ENCODE measurements around a stretch of chr9.

DNA sequence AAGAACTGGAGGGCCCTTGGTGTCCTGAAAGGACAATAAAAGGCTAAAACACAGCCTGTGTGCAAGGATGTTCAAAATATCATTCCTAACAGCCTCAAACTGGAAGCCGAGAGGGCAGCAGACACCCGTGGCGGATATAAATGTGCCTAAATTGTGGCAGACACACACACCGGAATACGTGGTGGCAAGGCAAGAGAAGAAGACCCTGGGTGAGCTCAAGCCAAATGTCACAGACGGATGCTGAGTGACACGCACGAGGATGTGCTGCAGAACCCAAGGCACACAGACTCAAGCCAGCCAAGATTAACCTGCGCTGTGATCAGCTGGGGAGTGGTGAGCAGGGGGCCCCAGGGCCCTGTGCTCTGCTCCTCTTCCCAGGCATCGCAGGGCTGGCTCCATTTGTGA lies 16.5 kb downstream of the SEMA4D start:
- PRO-cap, result no peak

GRCh38 chr9:89496211-89496727 lies 1.6 kb downstream of the SEMA4D start:
- PRO-cap, result no peak

DNA sequence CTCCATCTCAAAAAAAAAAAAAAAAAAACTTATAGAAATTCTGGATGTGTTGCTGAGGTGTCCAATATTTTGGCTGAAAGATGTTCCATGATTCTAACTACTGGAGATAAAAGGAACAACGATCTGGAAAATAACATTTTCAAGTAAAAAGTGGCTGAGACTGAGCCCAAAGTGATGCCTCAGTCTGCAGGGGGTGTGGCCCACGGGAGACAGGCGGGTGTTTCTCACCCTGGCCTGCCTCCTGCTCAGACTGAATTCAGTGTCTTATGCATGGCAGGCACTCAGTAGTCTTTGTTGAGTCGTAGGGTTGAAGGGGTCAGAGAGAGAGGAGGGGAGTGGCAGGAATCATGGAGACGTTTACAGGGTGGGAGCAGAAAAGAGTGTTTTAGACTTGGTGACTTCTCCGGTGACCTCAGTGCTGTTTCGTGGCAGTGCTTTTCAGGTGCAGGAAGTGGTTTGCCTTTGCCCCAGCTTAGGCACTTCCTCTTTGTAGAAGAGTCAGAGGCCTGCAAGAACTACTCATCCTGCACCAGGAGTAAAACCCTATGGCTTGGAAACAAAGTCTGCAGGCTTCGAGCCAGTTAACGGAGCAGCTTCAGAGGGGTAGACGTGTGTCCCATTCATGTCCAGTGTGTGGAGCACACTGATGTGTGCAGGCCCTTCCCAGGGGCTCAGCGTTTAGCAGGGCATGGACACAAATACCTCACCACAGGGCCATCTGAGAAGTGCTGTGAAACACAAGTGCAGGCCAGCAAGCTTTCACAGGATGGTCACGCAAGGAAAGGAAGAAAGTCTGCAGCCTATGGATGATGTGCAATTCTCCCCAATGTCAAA lies 24.4 kb upstream of the SEMA4D start:
- PRO-cap, result no peak

DNA sequence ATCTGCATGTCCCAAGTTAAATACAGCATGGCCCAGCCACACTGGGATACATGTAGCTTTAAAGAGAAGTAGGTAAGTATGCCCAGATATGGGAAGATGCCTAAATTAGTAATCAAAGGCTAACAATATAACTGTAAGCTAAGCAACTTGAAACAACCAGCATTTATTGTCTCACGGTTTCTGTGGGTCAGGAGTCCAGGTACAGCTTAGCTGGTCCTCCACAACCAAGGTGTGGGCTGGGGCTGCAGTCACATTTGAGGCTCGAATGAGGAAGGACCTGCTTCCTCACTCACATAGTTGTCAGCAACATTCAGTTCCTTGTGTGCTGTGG lies 29.0 kb upstream of the SEMA4D start:
- PRO-cap, result no peak

GRCh38 chr9:89598988-89599515 lies 5.8 kb upstream of the GADD45G start:
- PRO-cap, result no peak

DNA sequence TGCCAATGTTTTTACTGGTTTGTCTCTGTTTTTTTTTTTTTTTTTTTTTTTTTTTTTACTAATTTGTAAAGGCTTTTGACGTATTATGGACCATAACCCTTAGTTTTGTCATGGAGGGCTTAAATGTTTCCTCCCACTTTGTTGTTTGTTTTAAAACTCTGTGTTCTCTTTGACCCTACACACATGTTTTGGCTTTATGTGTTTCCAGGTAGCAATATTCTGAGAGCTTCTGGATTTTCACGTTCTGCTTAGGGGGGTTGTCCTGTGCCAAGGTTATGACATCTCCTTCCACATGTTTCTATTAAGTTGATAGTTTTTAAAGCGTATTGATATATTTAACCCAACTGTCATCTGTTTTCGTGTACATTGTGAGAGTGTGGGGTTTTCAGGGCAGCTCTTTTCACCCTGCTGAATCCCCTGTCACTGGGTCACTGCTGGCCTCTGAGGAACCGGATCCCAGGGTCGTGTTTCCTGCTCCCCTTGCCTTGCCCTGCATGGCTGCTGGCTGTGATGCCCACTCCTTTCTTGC lies 49.6 kb downstream of the GADD45G start:
- PRO-cap, result no peak

DNA sequence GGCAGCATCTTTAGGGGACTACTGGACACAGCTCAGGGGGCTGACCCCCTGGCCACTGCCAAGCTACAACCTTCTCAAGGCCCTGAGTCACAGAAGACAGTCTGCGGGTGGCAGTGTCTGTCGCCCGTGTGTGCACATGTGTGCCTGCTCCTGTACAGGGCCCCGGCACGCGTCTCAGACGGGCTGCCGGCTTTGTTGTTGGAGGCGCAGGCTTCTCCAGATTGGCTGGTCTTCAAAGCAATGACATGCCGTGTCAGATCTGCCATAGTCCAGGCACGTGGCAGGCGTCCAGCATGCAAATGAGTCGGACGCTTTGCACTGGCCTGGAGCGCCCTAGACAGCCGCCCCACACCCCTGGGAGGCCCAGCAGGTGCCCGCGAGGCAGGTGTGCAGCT lies 71.4 kb downstream of the GADD45G start:
- PRO-cap, result no peak

DNA sequence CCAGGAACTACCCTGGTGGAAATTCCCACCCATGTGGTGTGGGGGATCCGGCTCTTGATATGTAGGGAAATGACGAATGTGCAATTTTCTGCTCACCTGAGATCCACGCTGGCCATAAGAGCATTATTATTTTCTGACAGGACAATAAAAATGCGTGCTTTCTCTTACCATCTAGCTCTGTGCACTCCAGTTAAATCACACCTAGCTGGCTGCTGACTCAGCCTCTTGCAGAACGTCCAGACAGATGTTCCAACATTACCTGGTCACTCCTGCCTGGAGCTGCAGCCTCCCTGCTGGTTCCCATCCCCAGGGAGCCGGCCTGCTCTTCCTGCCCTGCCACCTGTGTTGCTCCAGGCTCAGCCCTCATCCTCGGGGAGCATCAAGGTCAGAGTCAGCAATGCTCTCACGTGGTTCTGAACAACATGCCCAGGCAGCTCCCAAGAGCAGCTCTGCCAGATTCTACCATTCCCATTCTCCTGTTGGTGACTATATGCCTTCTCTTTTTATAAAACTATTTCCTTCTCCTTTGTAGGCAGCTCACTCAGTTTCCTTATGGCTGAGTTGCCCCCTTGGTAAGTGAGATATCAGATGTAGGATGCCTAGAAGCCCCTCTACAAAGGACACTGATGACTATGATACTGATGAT lies 81.3 kb downstream of the GADD45G start:
- PRO-cap, result no peak

DNA sequence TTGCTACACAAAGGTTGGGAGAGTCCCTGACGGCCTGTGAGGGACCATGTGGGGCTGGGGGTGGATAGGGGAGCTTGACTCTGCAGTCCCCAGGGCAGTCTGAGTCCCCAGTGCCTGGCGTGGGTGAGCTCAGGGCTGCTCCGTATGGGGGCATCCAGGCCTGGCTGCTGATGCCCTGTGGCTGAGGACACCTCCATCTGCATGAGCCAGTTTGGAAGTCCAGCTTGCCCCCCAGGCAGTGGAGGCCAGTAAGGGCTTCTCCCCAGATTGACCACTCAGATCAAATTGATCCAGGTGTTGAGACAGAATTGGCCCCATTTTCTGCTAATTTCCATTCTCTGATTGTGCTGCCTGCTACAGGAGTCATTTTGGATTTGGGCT lies 96.7 kb downstream of the GADD45G start:
- PRO-cap, result no peak

- PRO-cap, result no peak
Observed at GRCh38 chr9:89928205-89928483, 323.3 kb downstream of the GADD45G start.

DNA sequence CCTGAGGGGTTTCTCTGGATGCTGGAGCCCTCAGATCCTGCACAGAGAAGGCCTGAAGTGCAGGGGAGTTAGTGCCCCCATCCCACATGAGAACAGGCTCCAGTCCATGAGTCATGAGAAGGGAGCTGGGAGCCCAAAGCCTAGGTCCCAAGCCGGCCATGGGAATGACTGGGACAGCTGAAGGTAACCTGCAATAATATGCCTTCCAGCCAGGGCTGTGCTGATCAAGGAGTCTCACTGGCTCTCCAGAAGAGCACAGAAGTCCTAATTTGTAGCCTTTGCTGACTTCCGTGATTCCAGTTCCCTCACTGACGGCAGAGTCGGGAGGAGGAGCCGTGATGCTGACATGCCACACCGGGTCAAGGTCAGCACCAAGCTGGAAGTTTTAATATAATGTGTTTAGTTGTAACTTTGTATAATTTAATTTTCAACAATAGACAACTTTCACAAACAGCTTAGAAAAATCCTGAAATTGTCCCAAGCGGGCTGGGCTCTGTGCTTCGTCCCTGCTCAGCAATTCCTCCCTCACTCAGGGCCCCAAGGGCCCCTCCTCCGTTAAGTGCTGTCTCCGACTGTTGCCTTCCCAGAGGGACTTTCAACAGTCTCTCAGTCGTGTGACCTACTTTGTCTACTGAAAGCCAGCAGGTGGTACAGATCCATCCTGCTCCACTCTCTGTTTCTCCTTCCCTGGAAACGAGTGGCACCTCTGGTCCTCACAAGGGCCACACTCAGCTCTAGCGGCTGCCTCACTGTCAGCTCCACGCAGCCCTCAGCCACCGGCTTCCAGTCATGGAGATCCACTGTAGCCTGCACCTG lies 387.8 kb downstream of the GADD45G start:
- PRO-cap, result no peak

- PRO-cap, result no peak
Observed at GRCh38 chr9:90095704-90096203, 490.9 kb downstream of the GADD45G start.

GRCh38 chr9:90838729-90839359 lies 37.2 kb downstream of the SYK start:
- PRO-cap, result no peak

DNA sequence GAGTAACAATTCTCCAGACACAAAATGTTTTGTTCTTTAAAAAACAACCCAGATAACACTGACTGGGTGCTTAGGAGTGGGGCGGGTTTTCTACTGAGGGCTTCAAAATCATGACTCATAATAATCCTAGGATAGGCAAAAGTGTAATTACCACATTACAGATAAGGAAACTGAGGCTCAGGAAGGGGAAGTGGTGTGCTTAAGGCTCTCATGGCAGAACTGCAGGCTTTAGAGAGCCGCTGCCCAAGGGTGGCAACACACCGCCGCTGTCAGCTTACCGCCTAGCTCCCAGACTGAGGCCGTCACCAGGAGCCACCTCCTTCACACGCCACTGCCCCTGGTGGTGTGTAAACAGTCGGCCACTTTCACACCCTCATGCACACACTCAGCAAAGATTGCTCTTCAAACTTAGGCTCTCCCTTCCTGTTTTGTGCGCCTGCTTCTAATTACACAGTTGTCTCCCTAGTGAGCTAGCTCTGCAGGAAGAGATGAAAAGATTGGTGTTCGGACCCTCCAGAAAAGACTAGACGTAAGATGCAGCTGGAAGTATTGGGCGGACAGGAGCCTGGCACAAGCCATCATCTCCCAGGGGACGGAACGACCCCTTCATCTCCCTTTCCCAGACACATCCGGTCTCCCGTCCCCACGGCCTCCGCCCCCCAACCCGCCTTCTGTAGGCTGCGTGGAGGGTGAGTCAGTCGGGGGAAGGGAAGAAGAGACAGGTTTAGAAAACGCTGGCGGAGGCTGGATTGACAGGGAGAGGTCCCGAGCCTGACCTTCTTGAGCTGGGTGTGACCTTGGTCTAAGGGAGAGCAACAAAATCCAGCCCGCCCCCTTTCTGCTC lies 162.7 kb downstream of the SYK start:
- PRO-cap, result no peak

GRCh38 chr9:90999752-91000594 lies 198.4 kb downstream of the SYK start:
- PRO-cap, result no peak

GRCh38 chr9:91163632-91164221 lies 198.0 kb downstream of the AUH start:
- PRO-cap, result no peak

- PRO-cap, result bidirectional peak, plus-strand start at chr9:91193923, minus-strand start at chr9:91193908
Observed at GRCh38 chr9:91193309-91194014, 168.3 kb downstream of the AUH start.

DNA sequence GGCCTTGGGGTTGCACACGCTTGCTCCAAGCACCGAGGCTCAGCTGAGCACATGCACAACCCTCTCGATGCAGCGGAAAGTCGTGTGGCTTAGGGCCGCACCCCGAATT lies 167.8 kb downstream of the AUH start:
- PRO-cap, result no peak

DNA sequence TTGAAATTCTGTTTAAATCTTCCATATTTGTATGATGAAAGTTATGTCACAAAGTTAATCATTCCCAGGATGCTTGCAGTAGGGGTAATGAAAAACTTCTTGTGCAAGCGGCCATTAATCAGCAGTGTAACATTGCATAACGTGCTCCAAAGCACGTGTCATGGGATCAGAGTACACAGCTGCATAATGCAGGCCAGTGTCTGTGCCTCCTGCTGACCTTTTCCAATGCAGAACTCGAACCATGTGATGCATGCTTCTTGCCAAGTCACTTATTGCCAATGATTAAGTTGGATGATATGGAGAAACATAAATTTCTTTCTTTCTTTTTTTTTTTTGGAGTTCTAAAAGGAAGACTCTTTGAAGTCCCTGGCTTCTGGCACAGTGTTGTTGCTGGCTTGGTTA lies 164.5 kb downstream of the AUH start:
- PRO-cap, result no peak

- PRO-cap, result no peak
Observed at GRCh38 chr9:91207521-91208774, 153.8 kb downstream of the AUH start.

Measured in H9 (cell line).